Colon Carcinoma Metastatic in the Brain (tissue), 2 donors: ENCODE measurements around the gene FIGN.

- PRO-cap, 2 experiments: no peak in any of the 2 experiments
Observed at GRCh38 chr2:159428260-159428582, 141.7 kb upstream of the WDSUB1 start.

DNA sequence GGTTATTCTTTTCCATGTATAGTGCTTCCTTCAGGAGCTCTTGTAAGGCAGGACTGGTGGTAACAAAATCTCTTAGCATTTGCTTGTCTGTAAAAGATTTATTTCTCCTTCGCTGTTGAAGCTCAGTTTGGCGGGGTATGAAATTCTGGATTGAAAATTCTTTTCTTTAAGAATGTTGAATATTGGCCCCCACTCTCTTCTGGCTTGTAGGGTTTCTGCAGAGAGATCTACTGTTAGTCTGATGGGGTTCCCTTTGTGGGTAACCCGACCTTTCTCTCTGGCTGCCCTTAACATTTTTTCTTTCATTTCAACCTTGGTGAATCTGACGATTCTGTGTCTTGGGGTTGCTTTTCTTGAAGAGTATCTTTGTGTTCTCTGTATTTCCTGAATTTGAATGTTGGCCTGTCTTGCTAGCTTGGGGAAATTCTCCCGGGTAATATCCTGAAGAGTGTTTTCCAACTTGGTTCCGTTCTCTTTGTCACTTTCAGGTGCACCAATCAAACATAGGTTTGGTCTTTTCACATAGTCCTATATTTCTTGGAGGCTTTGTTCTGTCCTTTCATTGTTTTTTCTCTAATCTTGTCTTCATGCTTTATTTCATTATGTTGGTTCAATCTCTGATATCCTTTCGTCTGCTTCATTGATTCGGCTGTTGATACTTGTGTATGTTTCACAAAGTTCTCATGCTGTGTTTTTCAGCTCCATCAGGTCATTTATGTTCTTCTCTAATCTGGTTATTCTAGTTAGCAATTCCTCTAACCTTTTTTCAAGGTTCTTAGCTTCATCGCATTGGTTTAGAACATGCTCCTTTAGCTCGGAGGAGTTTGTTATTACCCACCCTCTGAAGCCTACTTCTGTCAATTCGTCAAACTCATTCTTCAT lies 141.4 kb downstream of the BAZ2B start:
- PRO-cap, 2 experiments: no peak in any of the 2 experiments

GRCh38 chr2:159904047-159904632 lies 416 bp downstream of the LY75 start:
- PRO-cap, 2 experiments: no peak in any of the 2 experiments

- PRO-cap, 2 experiments: no peak in any of the 2 experiments
Observed at GRCh38 chr2:160355489-160355942, 138.1 kb downstream of the RBMS1 start.

DNA sequence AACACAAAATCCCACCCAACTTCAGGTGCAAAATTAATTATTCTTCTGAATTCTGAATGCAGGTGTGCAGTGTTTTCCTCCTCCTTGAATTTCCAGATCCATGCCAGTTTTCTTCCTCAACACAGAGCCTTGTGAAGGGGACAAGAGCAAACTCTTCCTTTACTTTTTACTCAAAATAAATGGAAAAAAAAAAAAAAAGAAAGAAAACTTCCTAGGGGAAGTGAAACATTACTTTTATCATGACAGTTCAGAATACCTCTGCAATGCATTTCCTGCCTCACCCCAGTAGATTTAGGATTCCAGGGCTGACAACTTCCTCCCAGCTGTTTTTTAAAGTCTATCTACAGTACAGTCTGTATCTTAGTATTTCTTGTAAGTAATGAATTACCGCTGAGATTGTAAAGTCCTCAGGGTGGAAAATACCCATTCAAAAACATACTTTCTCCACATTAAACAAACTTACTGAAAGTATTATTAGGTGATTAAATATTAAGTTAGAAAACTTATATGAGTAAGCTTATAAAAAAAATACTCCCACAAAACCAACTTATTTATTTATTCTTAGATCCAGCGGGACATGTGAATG lies 117.8 kb downstream of the RBMS1 start:
- PRO-cap, 2 experiments: no peak in any of the 2 experiments

GRCh38 chr2:160408515-160408925 lies 85.1 kb downstream of the RBMS1 start:
- PRO-cap, 2 experiments: no peak in any of the 2 experiments

GRCh38 chr2:161077027-161077494 lies 83.2 kb upstream of the TANK start:
- PRO-cap, 2 experiments: no peak in any of the 2 experiments

GRCh38 chr2:161625519-161625880 lies 1.3 kb downstream of the SLC4A10 start:
- PRO-cap, 2 experiments: no peak in any of the 2 experiments

DNA sequence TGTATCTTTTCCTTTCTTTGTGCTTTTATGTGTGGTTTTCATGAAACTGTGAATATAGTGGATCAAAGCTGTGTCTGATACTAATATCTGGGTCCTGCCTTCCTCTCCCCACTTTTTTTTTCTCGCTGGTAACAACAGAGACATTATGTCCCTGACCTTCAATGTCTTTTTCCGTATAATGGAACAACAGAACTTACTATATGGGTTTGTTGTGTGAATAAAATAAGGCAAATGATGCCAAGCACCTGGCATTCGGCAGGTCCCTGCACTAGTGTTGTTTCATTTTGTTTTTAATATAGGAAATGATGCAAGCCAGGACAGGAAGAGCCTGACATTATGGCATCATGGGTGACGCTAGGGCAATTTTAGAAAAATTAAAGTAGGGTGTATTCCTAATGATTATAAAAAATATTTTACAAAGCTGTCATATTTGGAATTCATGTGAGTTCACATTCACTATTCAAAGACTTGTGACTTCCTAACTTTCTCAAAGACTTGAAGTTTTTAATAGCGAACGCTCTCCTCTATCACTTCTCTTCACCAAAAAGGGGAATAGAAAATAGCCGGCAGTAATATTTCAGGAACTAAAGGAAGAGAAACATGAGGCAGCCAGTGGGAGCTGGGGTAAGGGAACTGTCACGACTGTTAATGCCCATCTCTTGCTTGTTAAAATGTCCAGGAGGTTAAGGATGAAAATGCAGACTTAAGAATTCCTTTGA lies 60.4 kb downstream of the DPP4 start:
- PRO-cap, 2 experiments: no peak in any of the 2 experiments

DNA sequence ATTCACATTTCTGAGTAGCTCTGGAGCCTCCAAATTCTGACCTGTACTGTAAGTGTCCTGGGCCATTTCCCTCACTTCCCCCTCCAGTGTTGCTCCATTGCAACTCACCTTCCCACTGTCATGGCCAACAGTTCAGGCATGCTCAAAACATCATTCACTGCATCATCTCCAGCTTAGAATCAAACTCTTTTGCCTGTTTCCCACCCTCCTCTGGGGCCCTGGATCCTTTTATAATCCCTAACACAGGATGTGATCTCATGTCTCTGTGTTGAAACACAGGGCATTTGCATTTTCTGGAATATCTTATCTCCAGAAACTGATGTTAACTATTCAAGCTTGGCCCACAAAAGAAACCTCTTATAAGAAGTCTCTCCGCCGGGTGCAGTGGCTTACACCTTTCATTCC lies 3.0 kb downstream of the DPP4 start:
- PRO-cap, 2 experiments: no peak in any of the 2 experiments

GRCh38 chr2:162261653-162261941 lies 18.4 kb upstream of the FAP start:
- PRO-cap, 2 experiments: no peak in any of the 2 experiments

DNA sequence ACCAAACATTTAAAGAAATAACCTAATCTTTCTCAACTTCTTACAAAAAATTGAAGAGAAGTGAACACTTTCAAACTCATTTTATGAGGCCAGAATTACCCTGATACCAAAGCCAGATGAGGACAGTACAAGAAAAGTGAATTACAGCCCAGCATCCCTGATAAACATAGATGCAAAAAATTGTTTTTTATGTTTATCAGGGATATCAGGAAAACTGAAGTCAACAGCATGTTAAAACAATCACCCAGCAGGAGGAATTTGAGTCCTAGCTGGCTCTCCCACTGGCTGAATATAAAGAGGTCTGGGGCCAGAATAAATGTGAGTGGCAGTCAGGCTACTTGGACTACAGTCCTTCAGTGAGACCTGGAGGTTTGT lies 105.4 kb upstream of the KCNH7 start:
- PRO-cap, 2 experiments: no peak in any of the 2 experiments

DNA sequence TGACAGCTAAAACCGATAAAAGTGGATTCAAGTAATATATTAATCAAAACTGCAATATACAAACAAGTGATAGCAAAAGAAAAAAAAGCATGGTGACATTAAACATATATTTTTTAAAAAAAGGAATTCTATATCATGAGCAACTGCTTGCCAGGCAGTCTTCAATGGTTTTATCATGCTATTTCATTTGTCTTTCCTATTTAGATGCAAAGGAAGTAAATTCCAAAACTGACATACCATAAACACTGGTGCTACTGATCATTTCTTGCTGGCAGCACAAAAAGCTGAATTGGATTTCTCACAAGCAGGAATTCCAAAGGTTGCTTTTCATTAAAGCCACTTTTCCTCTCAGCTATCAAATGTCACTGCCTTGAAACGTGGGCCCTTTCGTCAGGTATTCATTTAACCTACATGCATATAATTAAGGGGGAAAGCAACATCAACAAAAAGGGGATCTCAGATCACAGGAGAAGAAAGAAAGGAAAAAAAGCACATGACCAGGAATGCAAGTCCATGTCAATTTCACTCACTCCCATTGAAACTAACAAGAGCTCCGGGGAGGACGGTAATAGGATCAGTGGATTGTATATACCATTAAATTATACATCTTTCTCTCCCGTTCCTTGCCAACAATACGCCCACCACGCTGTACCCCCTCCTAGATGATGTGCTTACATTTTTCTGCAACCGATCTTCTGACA lies 992 bp downstream of the FIGN start:
- PRO-cap, 2 experiments: no peak in any of the 2 experiments

DNA sequence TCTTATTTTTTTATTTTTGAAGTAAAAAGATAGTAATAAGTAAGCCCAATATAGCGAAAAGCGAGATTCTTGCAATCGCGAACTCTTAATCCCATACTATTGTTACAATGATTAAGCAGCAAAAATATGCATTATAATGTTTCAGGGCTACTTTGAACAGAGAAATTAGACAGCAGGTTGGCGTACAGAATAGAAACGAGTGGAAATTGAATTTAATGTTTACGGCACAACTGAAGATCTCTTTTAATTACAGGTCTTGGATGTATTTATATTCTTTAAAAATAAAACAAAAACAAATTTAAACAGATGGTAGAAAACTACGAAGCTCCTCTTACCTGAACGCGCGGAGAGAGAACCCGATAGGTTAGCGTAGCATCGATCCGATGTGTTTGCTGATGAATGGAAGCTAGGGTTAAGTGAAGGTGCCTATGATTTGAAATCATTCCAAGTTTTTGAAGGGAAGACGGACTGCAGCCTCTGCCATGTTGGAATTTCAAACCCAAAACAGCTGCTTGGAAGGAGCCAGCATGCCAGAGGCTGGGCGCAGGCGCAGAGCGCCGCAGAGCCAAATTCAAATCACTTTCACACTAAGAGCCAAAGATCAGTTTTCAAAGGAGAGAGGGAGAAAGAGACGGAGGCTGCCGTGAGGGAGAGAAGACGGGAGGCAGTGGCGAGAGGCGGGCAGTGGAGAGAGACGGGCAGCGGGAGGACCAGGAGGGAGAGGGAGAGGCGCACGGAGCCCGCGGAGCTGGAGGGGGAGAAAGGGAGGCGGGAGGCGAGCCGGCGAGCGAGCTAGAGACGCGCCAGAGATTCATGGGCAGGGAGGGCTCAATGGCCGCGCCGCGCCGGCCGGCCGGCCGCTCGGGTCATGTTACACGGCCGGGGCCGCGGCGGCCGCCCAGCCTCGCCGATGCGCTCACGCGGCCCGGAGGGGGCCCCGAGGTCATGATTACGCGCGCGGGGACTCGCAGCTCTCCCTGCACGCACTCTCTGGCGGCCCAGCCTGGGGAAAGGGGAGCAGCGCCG lies at the start of gene FIGN:
Gene FIGN, minus strand, starts transcription at position 506 of the 1,026 bp plus-strand sequence.
- PRO-cap, 2 experiments: no peak in any of the 2 experiments

DNA sequence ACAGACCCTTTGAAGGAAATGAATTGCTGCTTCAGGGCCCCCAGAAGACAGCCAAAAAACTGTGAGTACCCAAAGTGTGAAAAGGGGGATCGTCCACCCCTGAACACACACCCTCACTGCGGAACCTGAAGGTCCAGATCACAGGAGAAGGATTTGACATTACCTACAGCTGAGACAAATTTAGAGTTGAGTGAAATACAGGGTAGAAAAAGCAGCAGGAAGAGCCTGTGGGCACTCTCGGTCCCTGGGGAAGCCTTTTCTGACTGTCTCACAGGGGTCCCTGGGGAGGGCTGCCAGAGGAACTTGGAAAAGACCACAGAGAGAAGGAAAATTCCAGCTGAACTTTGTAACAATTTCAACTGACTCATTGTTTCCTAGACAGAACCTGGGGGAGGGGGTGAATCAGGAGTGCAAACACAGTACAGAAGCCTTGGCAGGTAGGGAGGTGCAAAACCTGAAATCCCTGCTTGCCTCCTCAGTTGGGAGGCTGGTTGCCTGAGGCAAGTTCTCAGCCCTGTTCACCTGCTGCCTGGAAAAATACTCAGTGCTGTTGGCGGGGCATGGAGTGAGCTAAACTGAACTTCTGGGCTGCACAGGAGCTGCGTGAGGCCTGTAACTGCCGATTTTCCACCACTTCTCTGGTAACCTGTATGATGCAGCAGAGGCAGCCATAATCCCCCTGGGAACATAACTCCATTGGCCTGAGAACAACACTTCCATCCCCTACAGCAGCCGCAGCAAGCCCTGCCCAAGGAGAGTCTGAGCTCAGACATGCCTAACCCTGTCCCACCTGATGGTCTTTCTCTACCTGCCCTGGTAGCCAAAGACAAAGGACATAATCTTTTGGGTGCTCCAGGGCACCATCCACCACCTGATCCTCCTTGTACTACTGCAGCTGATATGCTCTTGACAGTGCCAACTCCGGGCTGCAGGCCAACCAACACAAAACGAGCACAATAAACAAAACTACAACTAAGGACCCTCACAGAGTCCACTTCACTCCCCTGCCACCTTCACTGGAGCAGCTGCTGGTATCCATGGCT lies 106.6 kb downstream of the GRB14 start:
- PRO-cap, 2 experiments: no peak in any of the 2 experiments

- PRO-cap, 2 experiments: no peak in any of the 2 experiments
Observed at GRCh38 chr2:164710617-164711290, 89.5 kb upstream of the GRB14 start.

GRCh38 chr2:164711662-164712251 lies 90.5 kb upstream of the GRB14 start:
- PRO-cap, 2 experiments: no peak in any of the 2 experiments

DNA sequence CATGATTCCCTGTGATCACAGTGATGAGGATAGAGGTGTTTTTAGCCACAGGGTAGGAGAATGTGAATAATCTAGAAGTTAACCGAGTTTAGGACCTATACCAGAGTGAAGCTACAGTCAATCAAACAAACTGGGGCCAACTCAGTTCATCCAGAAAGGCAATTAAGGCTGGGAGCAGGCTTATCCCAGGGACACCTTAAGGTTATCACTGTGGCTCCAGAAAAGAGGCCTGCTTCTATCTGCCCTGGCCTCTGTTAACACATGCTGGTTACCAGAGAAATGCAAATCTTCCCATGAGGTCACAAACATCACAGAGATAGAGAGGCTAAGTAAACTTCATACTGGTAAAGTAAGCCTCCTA lies 93.2 kb upstream of the GRB14 start:
- PRO-cap, 2 experiments: no peak in any of the 2 experiments

- PRO-cap, 2 experiments: no peak in any of the 2 experiments
Observed at GRCh38 chr2:164715922-164716680, 94.8 kb upstream of the GRB14 start.

- PRO-cap, 2 experiments: no peak in any of the 2 experiments
Observed at GRCh38 chr2:164733850-164734511, 107.6 kb downstream of the COBLL1 start.